GM12891 (cell line): ENCODE measurements around a stretch of chrX.

DNA sequence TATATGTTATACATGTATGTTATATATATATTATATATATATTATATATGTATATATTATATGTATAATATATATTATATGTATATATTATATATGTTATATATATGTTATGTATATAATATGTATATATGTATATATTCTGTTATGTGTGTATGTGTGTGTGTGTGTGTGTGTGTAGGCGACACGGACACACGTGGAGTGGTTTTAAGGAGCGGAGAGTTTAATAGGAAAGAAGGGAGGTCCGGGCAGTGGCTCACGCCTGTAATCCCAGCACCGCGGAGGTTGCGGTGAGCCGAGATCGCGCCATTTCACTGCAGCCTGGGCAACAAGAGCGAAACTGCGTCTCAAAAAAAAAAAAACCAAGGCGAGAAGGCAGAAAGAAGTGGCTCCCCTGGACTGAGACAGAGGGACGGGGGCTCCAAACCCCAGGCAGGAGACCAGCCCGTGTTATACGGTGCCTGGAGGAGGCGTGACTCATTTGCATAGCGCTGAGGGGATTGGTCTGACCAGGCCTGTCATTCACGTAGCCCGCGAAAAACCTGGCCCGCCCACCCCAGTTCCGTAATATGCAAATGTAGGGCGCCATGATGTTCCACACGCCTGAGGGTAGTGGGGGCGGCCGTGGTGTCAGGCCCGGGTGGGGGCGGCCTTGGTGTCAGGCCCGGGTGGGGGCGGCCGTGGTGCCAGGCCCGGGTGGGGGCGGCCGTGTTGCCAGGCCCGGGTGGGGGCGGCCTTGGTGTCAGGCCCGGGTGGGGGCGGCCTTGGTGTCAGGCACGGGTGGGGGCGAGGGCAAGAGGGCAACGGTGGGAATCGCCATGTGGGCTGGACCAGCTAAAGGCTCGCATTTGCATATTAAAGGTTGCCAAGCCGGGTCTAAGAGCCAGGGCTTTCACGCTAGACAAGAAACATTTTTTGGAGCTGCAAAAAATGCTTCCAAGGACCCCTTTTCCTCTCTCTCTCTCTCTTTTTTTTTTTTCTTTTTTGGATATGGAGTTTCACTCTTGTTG is 2.0 kb downstream of the PLCXD1 start:
- RRBS: no CpG with 5 or more reads among the region's 48 CpGs

DNA sequence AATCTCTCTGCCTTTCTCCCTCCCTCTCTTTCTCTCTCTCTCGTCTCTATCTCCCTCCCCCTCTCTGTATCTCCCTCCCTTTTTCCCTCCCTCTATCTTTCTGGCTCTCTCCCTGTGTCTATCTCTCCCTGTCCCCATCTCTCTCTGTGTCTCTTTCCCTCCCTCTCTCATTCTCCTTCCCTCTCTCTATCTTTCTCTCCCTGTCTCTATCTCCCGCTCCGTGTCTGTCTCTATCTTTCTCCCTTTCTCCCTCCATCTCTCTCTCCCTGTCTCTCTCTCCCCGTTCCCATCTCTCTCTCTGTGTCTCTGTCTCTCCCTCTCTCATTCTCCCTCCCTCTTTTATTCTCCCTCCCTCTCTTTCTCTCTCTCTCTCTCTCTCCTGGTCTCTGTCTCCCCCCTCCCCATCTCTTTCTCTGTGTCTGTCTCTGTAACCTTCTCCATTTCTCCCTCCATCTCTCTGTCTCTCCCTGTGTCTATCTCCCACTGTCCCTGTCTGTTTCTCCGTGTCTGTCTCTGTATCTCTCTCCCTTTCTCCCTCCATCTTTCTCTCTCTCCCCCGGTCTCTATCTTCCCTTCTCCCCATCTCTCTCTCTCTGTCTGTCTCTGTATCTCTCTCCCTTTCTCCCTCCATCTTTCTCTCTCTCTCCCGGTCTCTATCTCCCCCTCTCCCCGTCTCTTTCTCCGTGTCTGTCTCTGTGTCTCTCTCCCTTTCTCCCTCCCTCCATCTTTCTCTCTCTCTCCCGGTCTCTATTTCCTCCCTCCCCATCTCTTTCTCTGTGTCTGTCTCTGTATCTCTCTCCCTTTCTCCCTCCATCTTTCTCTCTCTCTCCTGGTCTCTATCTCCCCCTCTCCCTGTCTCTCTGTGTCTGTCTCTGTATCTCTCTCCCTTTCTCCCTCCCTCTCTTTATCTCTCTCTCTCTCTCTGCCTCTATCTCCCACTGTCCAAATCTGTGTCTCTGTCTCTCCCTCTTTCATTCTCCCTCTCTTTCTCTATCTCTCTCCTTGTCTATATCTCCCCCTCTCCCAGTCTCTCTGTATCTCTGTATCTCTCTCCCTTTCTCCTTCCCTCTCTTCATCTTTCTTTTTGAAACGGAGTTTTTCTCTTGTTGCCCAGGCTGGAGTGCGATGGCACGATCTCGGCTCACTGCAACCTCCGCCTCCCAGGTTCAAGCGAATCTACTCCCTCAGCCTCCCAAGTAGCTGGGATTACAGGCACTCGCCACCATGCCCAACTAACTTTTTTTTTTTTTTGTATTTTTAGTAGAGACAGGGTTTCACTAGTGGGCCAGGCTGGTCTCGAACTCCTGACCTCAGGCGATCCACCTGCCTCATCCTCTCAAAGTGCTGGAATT is 23.3 kb downstream of the IL3RA start:
- RRBS: 100% methylated on average over 1 of the region's 19 CpGs

DNA sequence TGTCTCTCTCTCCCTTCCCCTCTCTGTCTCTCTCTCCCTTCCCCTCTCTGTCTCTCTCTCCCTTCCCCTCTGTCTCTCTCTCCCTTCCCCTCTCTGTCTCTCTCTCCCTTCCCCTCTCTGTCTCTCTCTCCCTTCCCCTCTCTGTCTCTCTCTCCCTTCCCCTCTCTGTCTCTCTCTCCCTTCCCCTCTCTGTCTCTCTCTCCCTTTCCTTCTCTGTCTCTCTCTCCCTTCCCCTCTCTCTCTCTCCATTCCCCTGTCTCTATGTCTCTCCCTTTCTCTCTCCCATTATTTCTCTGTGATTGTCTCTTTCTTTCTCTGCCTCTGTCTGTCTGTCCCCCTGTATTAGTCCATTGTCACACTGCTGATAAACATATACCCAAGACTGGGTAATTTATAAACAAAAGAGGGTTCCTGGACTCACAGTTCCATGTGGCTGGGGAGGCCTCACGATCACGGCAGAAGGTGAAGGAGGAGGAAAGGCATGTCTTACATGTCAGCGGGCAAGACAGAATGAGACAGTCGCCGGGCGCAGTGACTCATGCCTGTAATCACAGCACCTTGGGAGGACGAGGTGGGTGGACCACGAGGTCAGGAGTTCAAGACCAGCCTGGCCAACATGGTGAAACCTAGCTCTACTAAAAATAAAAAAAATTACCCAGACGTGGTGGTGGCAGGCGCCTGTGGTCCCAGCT is 24.5 kb downstream of the IL3RA start:
- RRBS: no CpG with 5 or more reads among the region's 10 CpGs

GRCh38 chrX:1386971-1387493 is 4.9 kb downstream of the SLC25A6 start:
- RRBS: 96% methylated on average over 16 of the region's 38 CpGs

GRCh38 chrX:1388995-1389648 is 2.8 kb downstream of the SLC25A6 start:
- RRBS: no CpG with 5 or more reads among the region's 40 CpGs

DNA sequence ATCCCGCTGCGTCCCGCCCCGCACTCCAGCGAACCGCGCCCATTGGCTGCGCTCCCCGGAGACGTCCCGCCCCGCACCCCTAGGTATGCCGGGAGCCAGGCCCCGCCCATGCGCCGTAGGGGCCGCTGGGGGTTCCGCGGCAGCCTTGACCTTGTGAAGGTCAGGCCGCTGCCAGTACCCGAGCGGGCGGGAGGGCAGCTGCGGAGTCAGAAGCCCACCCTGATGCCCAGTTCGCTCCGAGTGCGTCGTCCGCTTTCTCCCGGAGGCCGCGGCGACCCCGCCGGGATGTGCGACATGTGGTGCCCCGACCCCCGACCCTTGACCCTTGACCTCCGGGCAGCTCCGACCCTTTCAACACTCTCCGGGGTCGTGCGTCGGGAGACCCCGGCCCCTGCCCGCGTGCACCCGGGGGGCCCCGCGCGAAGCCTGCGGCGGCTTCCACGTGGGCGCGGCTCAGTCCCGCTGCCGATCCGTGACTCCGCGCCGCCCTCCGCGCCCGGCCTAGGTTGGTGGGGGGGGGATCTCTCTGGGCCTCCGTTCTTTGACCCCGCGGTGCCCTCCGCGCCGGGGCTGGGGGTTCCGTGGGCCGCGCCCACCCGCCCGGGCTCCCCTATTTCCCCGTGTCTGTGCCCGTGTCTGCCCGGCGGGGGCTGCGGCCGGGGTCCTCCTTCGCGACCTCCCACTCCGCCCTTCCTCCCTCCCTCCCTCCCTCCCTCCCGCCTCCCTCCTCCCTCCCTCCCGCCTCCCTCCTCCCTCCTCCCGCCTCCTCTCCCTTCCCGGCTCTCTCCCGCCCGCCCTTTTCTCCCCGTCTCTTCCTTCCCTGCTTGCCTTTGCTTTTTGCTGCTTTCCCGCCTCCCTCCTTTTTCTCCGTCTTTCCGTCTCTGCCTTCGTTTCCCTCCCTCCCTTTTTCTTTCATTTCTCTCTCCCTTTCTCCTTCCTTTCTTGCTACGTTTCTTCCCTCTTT is 628 bp upstream of the SLC25A6 start:
- RRBS: 2% methylated on average over 41 of the region's 97 CpGs

- RRBS: 91% methylated on average over 4 of the region's 19 CpGs
Measured at GRCh38 chrX:1394908-1395612, 3.1 kb upstream of the SLC25A6 start.

- RRBS: no CpG with 5 or more reads among the region's 11 CpGs
Measured at GRCh38 chrX:1395613-1396789, 4.1 kb upstream of the SLC25A6 start.

- RRBS: no CpG with 5 or more reads among the region's 16 CpGs
Measured at GRCh38 chrX:1402944-1403602, 11.2 kb upstream of the SLC25A6 start.

DNA sequence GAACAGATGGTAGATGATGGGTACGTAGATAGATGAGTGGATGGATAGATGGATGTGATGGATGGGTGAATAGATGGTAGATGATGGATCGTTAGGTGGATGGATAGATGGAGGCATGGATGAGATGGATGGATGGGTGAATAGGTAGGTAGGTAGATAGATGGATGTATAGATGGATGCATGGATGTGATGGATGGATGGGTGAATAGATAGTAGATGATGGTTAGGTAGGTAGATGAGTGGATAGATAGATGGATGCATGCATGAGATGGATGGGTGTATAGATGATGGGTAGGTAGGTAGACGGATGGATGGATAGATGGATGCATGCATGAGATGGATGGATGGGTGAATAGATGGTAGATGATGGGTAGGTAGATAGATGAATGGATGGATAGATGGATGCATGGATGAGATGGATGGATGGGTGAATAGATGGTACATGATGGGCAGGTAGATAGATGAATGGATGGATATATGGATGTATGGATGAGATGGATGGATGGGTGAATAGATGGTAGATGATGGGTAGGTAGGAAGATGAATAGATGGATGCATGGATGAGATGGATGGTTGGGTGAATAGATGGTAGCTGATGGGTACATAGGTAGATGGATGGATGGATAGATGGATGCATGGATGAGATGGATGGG is 13.5 kb upstream of the SLC25A6 start:
- RRBS: no CpG with 5 or more reads among the region's 3 CpGs

DNA sequence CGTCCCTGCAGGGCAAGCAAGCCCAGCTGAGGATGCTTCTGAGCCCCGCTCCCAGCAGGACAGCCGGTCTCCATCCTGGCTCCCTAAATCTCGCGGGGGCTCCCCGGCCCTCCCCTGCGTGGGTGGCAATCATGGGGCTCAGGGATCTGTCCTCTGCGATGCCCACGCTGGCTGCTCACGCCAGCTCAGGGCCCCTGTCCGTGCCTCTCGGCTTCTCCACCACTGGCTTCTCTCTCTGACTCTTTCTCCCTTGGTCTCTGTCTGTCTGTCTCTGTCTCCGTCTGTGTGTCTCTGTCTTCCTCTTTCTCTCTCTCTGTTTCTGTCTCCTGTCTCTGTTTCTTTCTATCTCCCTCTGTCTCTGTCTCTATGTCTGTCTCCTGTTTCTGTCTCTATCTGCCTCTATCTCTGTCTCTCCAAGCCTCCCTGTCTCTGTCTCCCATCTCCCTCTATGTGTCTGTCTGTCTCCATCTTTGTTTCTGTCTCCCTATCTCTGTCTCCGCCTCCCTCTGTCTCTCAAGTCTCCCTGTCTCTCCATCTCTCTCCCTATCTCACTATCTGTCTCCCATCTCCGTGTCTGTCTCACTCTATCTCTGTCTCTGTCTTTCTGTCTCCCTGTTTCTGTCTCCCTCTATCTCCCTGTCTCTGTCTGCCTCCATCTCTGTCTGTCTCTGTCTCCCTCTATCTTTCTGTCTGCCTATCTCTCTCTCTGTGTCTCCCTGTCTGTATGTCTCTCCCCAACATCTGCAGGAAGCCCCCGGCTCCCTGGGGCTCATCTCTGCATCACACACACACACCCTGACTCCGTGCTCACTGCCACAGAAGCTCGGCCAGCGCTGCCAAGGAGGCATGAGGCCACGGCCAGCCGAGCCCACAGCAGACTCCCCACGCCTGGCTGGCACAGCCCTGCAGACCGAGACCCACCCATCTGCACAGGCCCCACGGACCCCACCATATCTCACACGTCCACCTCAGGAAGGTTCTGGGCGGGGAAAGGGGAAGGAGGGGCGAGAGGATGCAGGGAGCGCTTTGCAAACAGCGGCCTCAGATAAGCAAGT is 28.1 kb upstream of the SLC25A6 start:
- RRBS: no CpG with 5 or more reads among the region's 29 CpGs

- RRBS: 8% methylated on average over 4 of the region's 19 CpGs
Measured at GRCh38 chrX:1468272-1468900, 15.7 kb upstream of the ASMTL start.

GRCh38 chrX:1517184-1517807 is 19.7 kb downstream of the P2RY8 start:
- RRBS: no CpG with 5 or more reads among the region's 7 CpGs

- RRBS: 93% methylated on average over 12 of the region's 50 CpGs
Measured at GRCh38 chrX:1600332-1600977, 9.1 kb downstream of the AKAP17A start.

- RRBS: no CpG with 5 or more reads among the region's 6 CpGs
Measured at GRCh38 chrX:1835109-1835603, 220.3 kb downstream of the ASMT start.

GRCh38 chrX:1925009-1925464 is 310.2 kb downstream of the ASMT start:
- RRBS: no CpG with 5 or more reads among the region's 19 CpGs

GRCh38 chrX:2137684-2138619 is 362.8 kb downstream of the DHRSX start:
- RRBS: no CpG with 5 or more reads among the region's 9 CpGs

DNA sequence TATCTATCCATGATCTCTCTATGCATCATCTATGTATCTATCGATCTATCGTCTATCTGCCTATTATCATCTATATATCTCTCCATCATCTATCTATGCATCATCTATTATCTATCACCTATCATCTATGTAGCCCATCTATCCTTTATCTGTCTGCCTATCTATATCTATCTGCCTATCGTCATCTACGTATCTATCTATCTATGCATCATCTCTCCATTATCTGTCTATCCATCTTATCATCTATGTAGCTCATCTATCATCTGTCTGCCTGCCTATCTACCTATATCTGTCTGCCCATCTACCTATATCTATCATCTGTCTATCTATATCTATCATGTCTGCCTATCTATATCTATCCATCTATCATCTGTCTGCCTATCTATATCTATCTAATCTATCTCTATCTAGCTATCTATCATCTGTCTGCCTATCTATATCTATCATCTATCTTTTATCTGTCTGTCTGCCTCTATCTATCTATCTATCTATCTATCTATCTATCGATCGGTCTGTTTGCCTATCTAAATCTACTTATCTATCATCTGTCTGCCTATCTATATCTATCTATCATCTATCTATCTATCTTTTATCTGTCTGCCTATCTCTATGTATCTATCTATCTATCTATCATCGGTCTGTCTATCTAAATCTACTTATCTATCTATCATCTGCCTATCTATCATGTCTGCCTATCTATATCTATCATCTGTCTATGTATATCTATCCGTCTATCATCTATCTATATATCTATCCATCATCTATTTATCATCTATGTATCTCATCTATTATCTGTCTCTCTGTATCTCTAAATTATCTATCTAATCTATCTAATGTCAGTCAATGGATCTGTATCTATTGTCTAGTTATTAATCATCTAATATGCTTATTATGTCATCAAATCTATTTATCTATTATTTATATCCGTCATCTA is 320.3 kb downstream of the DHRSX start:
- RRBS: no CpG with 5 or more reads among the region's 9 CpGs

DNA sequence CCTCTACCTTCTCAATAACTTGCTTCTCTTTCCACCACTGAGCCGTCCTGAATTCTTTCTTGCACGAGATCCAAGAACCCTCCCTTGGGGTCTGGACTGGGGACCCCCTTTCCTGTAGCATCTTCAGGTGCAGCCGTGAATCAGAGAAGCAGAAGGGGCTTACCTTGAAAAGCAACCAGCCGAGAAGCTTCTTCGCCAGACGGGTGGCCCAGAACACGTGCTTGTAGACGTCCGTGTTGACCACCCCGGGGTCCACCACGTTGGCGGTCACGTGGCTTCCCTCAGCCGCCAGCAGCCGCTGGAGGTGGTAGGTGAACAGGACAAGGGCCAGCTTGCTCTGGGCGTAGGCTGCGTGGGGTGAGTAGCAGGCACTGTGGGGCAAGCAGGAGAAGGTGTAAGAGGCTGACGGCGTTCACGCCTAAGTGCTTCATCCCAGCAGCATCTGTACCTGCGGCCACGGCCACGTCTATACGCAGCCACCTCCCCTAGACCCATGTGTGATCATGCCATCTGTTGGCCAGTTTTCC is 257.9 kb downstream of the DHRSX start:
- RRBS: no CpG with 5 or more reads among the region's 24 CpGs

- RRBS: no CpG with 5 or more reads among the region's 11 CpGs
Measured at GRCh38 chrX:2321377-2321875, 179.3 kb downstream of the DHRSX start.